GM12891 (cell line): Measurements from ENCODE around the genes ASIP and FAM83C.

- RRBS, result no CpG with 5 or more reads among the region's 10 CpGs
These were observed 844 bp downstream of the NECAB3 start for GRCh38 chr20:33673246-33673922.

DNA sequence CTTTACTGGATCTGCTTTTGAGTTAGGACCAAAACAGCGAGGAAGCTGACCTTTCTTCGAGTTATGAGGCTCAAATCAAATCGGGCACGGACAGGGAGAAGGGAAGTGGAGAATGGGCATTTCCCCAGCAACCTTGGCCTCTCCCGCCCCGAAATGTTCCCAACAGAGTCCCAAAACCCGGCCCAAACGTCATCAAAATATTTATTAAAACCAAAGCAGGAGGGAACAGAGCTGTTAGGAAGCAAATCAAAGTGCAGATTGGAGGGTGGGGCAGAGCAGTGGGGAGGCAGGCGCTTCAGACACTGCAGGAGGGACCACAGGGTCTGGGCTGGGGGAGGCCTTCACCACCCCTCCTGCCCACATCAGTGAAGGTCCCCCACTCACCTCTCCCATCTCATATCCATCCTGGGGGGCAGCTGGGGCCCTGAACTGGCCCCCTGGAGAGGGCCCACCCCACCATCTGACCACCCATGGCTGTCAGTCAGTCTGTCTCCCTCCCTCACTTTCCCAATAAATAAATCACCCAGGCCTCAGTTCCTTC, 1.3 kb upstream of the NECAB3 start:
- RRBS, result no CpG with 5 or more reads among the region's 9 CpGs

- RRBS, result no CpG with 5 or more reads among the region's 15 CpGs
These were observed 19.7 kb upstream of the CHMP4B start for GRCh38 chr20:33791393-33791870.

DNA sequence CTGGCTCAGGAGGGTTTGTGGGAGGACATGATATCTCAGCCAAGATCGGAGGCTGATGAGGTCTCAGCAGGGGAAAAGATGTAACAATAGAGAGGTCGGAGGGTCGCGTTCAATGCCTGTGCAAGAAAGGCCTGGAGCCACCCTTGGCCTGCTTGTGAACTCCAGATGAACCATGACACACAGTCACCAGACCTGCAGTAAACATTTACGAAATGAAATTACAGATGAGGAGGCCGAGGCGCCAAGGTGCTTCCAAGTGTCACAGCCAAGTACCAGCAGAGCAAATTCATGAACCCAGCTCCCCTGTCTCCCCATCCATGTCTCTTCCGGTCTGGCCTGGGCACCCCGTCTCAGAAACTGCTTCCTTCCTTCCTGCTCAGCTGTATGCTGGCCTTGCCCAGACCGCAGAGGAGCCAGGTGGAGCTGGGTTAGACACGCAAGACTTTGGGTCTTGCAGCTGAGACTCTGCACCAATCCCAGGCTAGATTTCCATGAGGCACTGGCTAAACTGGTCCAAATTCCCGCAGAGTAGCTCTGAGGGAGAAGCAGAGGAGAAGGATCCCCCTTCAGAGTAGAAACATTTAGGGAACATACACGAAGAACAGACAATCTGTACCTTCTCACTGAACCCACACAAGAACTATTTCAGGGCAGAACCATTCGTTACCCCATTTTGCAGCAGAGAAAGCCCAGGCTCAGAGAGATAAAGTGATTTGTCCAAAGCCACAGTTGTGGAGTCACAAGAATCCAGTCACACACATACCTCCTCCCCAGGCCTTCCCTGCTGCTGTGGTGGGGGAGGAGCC, 48.2 kb downstream of the CHMP4B start:
- RRBS, result no CpG with 5 or more reads among the region's 14 CpGs

DNA sequence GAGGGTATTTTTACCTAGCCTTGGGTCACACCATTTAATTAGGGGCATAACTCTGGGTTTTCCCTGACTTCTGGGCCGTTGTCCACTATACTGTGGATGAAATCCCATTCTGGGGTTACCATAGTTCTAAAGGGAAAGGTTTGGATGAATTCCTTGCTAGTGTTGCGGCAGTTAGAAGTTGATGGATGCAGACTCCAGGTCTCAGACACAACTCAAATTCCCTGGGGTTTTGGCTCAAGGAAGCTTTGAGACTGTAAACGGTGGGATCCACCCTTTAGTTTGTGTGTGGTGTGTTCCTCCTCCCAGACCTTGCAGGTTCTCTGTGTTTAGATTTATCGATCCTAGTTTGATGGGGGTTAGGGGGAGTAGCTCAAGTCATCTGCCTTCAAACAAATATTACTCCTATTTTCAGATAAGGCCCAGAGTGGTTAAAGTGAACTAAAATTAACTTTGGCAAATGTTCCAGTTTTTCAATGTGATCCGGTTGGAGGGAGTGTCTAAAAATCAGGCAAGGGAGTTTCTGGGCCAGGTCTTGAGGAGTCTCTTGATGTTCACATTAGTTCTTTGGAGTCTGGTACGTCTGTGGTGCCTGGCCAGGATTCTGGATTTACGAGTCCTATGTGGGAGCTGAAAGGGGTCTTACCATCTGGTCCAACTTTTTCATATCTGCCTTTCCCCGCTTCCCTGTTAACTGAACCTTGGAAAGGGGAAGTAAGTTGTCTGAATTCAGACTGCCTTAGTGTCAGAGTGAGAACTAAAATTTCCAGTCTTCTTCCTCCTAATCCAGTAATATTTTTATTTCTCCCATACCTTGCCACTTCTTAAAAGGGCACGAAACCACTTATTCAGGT, 1.6 kb downstream of the RALY start:
- RRBS, result no CpG with 5 or more reads among the region's 9 CpGs

DNA sequence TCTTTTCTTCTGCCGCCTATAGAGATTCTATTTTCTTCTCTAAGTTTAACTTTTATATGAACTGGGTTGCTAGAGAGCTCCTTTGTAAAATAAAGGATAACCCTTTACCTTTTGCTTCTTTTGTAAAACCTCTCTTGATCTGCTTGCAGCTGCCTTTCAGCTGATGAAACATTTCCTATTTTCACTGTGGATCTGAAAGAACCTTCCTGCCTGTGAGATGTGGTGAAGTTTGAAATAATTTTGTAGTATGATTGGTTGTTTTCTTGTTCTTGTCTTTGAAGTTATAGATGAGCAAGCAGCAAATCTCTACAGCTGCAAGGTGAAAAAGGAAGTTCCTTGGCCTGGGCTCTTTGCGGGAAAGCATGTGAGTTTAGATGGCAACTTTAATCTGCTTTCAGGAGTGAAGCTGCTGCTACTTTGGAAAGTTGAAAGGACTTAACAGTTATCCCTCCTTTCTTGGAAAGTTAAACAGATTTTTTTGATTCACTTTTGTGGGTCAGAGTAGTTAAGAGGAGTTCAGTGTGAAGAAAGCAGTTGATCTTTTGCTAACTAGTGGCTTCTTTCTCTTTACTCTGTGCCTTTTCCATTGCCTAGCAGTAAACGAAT, at the start of gene ASIP:
ASIP (plus strand) TSS at position 298 of the 606 bp plus-strand sequence.
- RRBS, result no CpG with 5 or more reads among the region's 3 CpGs

- RRBS, result no CpG with 5 or more reads among the region's 7 CpGs
These were observed 2.2 kb downstream of the AHCY start for GRCh38 chr20:34300784-34301491.

DNA sequence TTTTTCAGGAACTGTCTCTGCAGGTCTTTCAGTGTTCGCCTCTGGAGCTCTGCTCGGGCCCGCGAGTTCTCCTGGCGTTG, 670 bp upstream of the MAP1LC3A start:
- RRBS, result no CpG with 5 or more reads among the region's 5 CpGs

- RRBS, result no CpG with 5 or more reads among the region's 5 CpGs
These were observed 6.5 kb downstream of the TP53INP2 start for GRCh38 chr20:34710623-34711048.

DNA sequence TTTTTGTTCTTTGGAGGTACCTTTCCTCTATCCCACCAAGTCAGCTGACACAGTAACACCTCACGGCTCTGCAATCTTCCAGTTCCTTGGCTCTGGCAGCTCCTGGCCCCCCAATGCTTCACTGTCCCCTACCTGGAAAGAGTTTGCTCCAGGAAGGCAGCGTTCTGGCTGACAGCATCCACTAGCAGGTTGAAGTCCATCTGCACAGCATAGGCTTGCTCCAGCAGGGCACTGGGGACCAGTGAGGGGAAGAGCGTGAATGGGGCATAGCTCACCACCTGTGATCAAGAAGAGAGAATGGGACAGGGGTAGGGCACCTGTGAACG, 9.8 kb downstream of the GSS start:
- RRBS, result no CpG with 5 or more reads among the region's 4 CpGs

- RRBS, result no CpG with 5 or more reads among the region's 13 CpGs
These were observed 771 bp downstream of the GSS start for GRCh38 chr20:34954836-34955234.

- RRBS, result no CpG with 5 or more reads among the region's 18 CpGs
These were observed 31.2 kb downstream of the MYH7B start for GRCh38 chr20:34986751-34987407.

GRCh38 chr20:34997227-34997913, 41.7 kb downstream of the MYH7B start:
- RRBS, result no CpG with 5 or more reads among the region's 45 CpGs

DNA sequence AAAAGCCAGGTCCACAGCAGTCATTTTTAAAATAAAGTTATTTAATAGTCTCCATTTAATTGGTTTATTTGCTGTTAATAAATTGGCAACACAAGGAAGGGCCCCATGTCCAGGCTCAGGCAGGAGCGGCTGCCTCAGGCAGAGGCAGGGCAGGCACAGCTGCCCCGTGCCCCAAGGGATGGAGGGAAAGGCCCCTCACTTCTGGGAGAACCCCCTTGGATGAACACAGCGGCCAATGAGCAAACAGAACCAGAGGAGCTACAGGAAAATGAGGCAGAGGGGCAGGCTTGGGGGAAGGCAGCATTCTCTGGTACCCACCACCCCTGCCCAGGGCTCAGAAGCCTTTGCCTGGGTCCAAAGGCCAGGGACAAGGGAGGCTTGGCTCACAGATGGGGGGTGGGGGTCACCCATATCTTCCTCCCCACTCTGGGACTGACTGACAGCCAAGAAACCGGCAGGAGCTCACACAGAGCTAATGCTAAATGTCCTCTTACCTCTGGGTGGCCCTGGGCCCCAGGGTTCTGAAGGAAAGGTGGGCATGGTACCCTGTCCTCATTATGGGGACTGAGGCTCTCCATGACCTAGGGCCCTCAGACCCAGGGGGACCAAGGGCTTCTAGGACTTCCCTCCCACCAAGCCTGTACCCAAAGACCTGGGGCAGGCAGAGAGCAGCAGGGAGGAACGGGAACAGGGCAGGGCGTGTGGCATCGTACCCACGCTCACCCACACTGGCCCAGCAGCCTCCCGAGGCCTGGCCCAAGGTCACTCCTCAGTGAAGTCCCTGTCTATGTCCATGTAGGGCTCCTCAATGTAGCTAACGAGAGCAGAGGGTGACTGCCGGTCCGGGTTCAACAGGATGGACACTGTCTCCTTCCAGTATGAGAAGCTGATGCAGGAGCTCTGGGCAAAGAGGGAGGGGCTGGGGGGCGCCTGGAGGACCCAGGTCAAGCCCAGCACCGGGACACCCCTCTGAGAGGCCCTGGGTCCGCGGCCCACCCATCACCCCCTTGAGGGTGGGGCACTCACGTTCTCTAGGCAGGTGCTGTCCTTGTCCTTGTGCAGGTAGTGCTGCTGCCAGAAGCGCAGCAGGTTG, 47.1 kb downstream of the MYH7B start:
- RRBS, result no CpG with 5 or more reads among the region's 18 CpGs

- RRBS, result no CpG with 5 or more reads among the region's 3 CpGs
These were observed 682 bp upstream of the TRPC4AP start for GRCh38 chr20:35093328-35093650.

DNA sequence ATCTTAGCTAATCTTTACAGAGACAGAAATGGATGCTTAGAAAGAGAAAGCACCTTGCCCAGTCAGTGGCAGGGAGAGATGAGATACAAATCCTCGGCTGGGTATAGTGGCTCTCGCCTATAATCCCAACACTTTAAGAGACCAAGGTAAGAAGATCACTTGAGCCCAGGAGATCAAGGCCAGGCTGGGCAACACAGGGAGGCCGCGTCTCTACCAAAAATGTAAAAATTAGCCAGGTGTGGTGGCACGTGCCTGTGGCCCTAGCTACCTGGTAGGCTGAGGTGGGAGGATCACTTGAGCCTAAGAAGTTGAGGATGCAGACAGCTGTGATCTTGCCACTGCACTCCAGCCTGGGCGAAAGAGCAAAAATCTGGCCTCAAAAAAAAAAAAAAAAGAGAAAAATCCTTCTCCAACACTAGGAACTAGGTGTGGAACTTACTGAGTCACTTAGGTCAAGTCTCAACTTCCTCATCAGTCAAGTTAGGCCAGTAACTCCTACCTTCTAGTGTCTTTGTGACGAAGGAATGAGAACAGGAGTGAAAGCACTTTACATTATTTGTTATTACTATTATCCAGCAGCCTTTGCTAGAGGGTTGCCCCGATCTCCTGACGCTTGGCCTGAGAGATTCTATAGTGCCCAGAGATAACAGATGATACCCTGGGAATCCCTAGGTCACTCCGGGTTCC, 1.0 kb downstream of the EIF6 start:
- RRBS, result no CpG with 5 or more reads among the region's 10 CpGs

- RRBS, result 49% methylated on average over 6 of the region's 19 CpGs
These were observed at the start of gene FAM83C for GRCh38 chr20:35292267-35292684. Gene FAM83C (minus strand): TSS chr20:35292425.

DNA sequence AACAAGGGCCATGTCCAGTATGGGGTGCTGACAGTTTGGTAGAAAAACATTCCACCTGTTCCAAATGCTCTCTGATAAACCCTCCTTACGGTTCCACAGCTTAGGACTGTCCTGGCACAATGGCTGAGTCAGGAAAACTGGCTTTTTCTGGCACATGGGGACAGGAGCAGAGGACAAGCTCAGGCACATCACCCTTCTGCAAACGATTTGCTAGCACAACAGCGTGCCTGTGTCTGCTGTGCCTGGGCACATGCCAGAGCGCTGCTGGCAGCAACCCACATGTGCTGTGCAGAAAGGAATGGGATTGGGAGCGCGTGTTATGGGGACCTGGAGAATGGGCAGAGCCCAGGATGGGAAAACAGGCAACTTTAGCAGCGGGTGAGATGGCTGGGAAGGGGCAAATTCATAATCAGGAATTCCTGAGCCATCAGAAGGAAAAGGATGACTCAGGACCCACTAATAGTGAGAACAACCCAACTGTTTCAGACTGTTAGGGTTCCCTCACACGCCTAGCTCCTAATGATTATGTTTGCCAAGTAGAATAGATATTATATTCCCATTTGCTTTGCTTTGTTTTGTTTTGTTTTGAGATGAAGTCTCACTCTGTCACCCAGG, 16.0 kb upstream of the FAM83C start:
- RRBS, result no CpG with 5 or more reads among the region's 8 CpGs

DNA sequence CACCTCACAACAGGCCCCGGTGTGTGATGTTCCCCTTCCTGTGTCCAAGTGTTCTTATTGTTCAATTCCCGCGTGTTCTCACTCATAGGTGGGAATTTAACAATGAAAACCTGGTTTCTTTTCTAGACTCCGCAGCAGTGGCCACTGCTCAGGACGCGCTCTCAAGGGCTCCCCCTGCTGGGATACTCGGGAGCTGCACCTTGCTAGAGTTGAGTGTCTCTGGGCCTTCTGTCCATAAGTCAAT, 8.3 kb upstream of the CEP250 start:
- RRBS, result no CpG with 5 or more reads among the region's 7 CpGs

DNA sequence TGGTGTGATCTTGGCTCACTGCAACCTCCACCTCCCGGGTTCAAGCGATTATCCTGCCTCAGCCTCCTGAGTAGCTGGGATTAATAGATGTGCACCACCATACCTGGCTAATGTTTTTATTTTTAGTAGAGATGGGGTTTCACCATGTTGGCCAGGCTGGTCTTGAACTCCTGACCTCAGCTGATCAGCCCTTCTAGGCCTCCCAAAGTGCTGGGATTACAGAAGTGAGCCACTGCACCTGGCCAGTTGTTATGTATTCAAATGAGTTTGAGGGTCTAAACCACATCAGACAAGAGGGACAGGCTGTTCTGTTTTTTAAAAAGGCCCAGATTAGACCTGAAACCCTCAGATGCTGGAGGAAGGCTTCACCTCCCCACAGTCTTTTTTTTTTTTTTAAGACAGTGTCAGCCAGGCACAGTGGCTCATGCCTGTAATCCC, 4.2 kb upstream of the SPAG4 start:
- RRBS, result no CpG with 5 or more reads among the region's 2 CpGs